Placental epithelial cell (primary cell): ENCODE data around the genes GALNT14, CAPN14 and QPCT.

DNA sequence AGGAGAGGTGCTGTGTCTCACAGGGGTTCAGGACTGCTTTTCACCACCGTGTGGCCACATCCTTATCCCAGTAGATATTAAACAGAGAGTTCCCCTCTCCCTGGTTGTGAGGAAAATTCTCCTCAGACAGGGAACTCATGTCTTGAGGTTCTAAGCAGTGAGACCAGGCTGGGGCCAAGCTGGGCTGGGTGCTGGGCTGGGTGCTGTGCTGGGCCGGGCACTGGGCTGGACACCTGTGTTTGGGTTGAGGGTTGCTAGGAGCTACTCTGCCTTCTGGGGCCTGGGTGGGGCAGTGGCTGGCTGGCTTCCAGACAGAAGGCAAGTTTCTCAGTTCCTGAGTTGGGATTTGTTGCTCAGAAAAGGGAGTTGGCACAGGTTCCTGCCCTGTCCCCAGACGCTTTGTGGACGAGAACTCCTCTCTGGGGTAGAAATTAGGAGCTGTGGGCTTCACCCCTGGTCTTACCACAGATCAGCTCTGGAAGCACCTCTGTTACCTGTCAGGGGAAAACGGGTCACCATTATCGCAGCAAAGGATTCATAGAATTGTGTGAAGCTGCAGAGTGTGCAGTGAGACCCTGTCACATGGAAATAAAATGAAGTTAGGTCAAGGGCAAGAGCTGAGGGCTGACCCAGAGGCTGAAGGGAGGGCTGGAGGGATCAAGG, 12.5 kb downstream of the TOGARAM2 start:
- CAGE, long polyA plus RNA = no peak

GRCh38 chr2:29001801-29002429, 20.8 kb downstream of the TOGARAM2 start:
- CAGE, long polyA plus RNA = no peak

GRCh38 chr2:29066238-29066848, 8.0 kb downstream of the PCARE start:
- CAGE, long polyA plus RNA = no peak

GRCh38 chr2:30270987-30271497, 39.7 kb downstream of the LBH start:
- CAGE, long polyA plus RNA = no peak

- CAGE, long polyA plus RNA = no peak
Observed at GRCh38 chr2:30339285-30339484, 107.9 kb downstream of the LBH start.

DNA sequence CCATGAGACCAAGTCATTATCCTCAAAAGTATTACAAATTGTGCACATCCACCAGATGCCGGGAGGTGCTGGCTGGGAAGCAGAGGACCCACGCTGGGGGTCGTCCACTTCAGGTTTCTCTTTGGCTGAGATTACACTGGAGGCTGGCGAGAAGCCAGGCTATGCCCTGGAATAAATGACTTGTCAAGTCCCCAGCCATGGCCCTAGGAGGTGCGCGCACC, 42.5 kb upstream of the LCLAT1 start:
- CAGE, long polyA plus RNA = no peak

DNA sequence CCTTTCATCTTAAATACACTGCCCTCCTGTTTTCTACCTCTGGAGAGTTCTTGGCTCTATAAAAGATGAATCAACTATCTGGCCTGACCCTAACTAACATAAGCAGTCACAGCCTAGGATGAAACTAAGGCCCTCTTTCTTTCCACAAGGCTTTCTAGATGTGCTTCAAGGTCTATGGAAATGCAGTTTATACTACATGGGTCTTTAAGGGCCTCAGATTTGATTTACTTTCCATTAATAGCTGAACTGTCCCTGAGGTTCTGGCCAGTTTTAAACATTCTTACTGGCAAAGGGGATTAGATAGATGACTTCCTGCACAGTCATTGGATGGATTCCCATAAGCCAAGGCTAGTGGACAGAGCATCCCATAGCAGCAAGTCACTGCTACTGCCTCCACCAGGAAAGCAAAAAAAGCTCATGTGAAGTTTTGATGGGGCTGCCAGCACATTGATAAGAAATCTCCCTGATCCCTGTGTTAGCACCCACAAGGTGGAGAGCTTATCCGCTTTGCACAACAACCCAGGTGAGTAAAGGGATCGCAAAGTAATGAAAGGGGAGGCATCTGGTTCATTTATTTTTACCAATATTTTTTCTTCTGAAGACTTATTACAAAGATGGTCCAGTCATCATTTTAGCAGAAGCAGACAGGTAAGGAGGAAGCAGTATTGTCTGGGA, 38.0 kb upstream of the LCLAT1 start:
- CAGE, long polyA plus RNA = no peak

GRCh38 chr2:30611445-30612170, 164.6 kb downstream of the LCLAT1 start:
- CAGE, long polyA plus RNA = no peak

- CAGE, long polyA plus RNA = no peak
Observed at GRCh38 chr2:31137818-31139200, at the start of gene GALNT14. Gene GALNT14 (minus strand): TSS chr2:31138440.

- CAGE, long polyA plus RNA = no peak
Observed at GRCh38 chr2:31217451-31217732, at the start of gene CAPN14. Gene CAPN14 (minus strand): TSS chr2:31217515.

- CAGE, long polyA plus RNA = no peak
Observed at GRCh38 chr2:31876071-31877021, 134.5 kb downstream of the MEMO1 start.

GRCh38 chr2:32197616-32198040, 32.0 kb downstream of the SLC30A6 start:
- CAGE, long polyA plus RNA = no peak

- CAGE, long polyA plus RNA = no peak
Observed at GRCh38 chr2:32947335-32948549, 989 bp downstream of the LTBP1 start.

GRCh38 chr2:33257228-33257542, 219.3 kb upstream of the RASGRP3 start:
- CAGE, long polyA plus RNA = no peak

- CAGE, long polyA plus RNA = no peak
Observed at GRCh38 chr2:36059699-36060250, 295.8 kb upstream of the CRIM1 start.

DNA sequence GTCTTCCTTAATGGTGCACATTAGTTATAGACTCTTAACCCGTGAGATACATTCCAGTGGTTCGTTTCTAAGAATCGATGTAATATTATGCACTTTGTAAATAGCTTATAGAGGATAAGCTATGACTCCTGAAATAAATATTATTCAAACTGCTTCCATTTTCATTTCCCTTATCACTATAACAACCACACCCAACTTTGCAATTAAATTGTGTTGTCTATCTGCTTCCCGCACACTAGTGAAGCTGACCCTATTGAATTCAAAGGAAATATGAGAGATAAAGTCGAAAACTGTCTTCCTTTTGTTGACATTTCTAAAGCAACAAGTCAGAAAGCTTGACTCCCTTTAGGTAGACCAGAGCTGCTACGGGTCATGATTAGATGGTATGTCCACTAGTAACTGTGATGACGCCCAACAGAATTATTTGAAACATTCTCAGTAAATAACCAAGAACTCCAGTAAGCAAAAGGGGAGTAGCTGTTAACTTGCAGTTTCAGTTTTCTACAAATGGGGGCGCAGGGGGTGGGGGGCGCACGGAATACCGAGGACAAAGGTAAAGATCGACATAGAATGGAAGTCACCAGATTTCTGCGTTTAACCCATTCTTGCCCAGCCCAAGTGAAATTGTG, 56.3 kb downstream of the CRIM1 start:
- CAGE, long polyA plus RNA = no peak

- CAGE, long polyA plus RNA = no peak
Observed at GRCh38 chr2:36578304-36579159, 19.4 kb downstream of the FEZ2 start.

GRCh38 chr2:36834950-36835807, 131.2 kb downstream of the STRN start:
- CAGE, long polyA plus RNA = no peak

DNA sequence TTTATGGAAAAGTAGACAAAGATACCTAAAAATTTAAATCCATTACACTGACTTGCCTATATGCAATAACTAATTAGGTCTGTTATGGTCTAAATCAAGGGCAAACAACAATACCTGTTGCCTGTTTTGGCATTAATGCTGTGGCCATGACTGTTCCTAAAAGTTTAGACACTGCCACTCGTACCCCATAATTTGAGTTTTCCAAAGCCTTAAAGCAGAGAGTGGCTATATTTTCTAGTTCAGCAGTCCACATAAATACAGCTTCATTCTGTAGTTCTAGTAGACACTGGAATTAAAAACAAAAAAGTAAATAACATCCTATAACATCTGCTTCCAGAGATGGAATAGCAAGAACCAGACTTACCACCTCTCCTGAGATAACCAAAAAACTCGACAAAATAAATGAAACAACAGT, 12.2 kb downstream of the HEATR5B start:
- CAGE, long polyA plus RNA = no peak

DNA sequence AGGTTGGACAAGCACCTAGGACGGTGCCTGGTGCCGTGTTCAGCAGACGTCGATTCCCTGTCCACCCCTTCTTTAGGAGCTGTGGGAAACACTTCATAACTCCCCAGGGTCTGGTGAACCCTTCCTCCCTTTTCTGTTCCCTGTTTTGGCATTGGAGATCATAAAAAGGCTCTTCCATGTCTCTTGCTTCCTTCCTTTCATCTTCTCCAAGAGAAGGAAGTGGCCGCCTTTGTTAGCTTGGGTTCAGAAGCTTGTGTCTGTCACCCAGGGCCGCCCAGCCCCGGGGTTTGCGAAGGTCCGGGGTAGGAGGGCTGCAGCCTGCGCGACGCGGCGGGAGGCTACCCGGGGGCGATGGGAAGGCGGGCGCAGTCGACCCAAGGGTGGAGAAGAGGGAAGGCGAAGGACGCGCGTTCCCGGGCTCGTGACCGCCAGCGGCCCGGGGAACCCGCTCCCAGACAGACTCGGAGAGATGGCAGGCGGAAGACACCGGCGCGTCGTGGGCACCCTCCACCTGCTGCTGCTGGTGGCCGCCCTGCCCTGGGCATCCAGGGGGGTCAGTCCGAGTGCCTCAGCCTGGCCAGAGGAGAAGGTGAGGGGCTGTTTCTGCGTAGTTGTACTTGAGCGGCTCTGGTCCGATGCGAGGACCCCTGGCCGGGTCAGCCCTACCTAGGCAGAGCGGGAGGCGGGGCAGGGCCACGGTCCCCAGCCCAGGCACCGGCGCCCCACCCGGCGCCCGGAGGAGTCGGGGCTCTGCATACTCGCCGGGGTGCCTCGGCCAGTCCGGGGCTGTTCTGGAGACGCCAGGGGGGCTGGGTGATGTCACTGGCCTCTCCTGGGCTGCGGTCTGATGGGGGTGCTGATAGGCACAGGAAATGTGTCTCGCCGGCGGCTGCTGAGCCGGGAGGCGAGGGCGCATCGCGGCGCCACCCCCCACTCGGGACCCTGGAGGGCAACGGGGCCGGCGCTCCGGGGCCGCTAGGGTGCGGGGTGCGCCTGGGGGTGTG, at the start of gene QPCT:
Gene QPCT (plus strand): TSS at position 368 of the 1,004 bp plus-strand sequence.
- CAGE, long polyA plus RNA = no peak